Endothelial cell of umbilical vein (primary cell): ENCODE measurements around a stretch of chr2.

GRCh38 chr2:209495049-209495565, 71.3 kb downstream of the MAP2 start:
- PRO-cap, result bidirectional peak, plus-strand start at chr2:209495131, minus-strand start at chr2:209495124; bidirectional peak, plus-strand start at chr2:209495506, minus-strand start at chr2:209495450
CAGE:
- cytosol, long polyA minus RNA, result no peak
- cytosol, long polyA plus RNA, result start-site peak on the plus strand at chr2:209495086-209495189, 26 and 13 reads in 2 replicates
- long polyA plus RNA, result no peak
- nucleus, long polyA minus RNA, result start-site peak on the plus strand at chr2:209495086-209495131, 299 reads
- nucleus, long polyA plus RNA, result start-site peak on the plus strand at chr2:209495066-209495131, 50 and 45 reads in 2 replicates

DNA sequence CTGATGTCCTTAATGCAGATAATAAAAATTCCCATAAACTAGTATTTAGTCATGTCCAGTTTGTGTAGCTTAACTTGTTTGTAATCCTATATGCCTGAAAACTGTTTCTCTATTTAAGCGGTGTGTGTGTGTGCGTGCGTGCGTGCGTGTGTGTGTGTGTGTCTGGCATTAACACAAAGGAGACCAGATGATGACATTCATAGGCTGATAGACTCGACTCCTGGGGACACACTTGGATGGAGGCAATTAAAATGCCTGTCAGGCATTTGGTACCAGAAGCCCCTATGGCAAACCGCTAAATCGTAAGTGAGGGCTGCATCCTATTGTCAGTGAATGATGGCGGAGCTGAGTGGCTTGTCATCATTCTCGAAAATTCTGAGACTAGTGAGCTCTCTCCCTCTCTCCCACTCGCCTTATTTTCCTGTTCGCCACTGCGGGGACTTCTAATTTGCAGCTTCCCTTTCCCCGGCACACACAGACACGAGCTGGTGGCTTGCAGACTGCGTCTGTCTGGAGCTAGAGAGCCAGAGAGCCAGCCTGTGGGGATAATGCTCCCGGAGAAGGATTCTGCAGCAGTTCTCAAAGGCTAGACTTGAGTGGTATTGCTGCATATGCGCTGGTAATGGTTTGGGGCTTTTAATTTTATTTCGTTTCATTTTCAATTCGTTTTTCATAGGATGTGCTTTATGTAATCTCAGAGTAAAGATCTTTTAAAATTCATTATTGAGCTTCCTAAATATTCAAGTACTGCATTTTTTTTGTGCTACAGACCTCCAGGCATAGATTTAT, 155.5 kb downstream of the MAP2 start:
- PRO-cap, result no peak
CAGE:
- cytosol, long polyA minus RNA, result no peak
- cytosol, long polyA plus RNA, result no peak
- long polyA plus RNA, result no peak
- nucleus, long polyA minus RNA, result no peak
- nucleus, long polyA plus RNA, result no peak

DNA sequence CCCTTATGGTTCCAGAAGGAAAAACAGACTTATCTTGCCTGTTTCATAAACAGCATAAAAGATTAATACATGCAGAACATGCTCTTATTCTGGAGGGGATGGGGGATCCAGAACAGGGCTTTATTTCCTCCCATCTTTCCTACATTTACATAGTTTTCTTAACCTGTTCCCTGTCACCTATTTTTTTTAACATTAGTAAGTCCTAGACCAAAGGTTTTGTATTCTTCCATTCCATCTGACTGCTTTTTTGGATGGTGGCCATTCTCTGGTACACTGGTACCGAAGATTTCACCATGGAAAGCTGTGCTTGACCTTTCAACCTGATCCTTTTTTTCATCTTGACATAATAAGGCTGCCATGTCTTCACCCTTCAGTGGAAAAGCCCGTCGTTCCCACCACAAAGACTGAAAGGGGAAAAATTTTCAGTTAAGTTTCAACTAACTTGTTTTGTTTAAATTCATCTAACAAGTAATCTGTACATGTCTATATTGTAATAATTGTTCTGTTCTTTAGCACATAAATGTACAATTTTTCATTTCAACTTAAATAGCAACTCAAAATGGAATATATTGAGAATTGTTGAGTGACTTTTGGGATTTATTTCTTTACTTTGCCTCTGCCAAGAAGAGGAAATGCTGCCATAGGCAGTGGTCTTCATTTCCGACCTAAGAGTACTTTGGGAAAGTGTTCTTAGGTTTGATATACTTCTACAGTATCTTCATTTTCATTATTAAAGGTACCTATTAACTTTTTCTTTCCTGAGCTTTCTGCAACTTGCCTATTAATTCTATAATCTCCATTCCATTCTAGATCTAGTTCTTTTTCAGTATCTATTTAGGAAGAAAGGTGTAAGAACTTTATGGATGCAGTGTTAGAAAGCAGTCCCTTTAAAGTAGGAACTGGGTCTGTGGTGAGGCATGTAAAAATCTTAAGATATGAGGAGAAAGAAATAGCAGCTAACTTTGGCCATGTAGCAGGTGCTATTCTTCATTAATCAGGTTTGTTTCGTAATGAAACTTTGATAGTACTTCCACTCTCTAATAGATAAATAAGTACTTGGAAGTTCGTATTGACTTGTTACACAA, 20.7 kb downstream of the RPE start:
- PRO-cap, result no peak
CAGE:
- cytosol, long polyA minus RNA, result no peak
- cytosol, long polyA plus RNA, result no peak
- long polyA plus RNA, result no peak
- nucleus, long polyA minus RNA, result no peak
- nucleus, long polyA plus RNA, result no peak

GRCh38 chr2:210153505-210154178, 17.6 kb downstream of the KANSL1L start:
- PRO-cap, result no peak
CAGE:
- cytosol, long polyA minus RNA, result no peak
- cytosol, long polyA plus RNA, result no peak
- long polyA plus RNA, result no peak
- nucleus, long polyA minus RNA, result no peak
- nucleus, long polyA plus RNA, result no peak

DNA sequence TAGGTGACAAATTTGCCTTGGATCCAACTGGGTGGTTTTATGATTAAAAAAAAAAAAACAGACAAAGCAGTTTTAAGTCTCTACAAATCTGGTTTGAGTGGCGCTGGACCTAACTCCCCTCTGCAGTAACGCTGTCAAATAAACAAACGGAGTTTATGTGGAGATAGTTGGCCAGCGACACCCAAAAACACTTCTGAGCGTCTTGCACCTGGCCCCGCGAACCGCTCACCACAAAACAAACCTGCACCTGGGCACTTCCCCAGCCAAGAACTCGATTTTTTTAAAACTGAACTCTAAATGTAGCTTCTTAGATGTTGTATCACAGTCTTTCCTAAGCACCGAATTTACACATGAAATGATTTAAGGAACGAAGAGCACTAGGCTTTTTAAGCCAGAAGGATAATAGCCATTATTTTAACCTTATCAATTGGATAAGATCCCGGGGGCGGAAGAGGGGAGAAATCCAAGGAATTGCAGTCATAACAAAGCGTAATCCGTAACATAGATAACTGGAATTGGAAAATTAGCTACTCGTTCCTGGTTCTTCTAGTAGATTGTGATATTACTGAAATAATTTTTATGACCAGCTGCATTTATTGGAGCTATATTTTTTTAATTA, 851 bp upstream of the KANSL1L start:
- PRO-cap, result no peak
CAGE:
- cytosol, long polyA minus RNA, result no peak
- cytosol, long polyA plus RNA, result no peak
- long polyA plus RNA, result no peak
- nucleus, long polyA minus RNA, result no peak
- nucleus, long polyA plus RNA, result no peak

DNA sequence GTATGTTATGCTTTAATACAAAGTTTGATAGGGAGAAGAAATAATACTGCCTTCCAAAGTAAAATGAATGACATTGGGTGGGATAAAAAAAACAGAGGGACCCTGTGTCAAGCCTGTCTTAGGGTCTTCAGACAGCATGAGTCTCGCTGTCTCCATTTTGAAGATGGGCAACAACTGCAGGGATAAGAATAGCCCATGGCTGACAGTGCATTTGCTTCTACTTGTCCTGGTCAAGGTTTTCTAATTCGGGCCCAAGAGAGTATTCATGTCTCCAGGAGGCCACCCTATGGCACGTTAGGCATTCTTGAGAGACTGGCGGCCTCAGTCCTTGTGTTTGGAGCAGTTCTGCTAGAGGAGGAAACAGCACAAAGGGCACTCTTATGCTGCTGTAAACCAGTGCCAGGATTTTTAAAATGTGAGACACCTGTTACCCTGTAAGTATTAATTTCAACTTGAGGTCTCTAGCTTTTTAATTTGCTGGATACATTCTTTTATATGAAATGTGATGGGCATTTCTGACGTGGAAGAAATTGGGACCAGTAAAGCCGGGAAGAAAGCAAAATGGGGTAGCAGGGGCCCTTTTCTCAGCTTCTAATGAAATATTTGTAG, 9.5 kb upstream of the MYL1 start:
- PRO-cap, result no peak
CAGE:
- cytosol, long polyA minus RNA, result no peak
- cytosol, long polyA plus RNA, result no peak
- long polyA plus RNA, result no peak
- nucleus, long polyA minus RNA, result no peak
- nucleus, long polyA plus RNA, result no peak

GRCh38 chr2:210548589-210549476, 7.6 kb upstream of the CPS1 start:
- PRO-cap, result no peak
CAGE:
- cytosol, long polyA minus RNA, result no peak
- cytosol, long polyA plus RNA, result no peak
- long polyA plus RNA, result no peak
- nucleus, long polyA minus RNA, result no peak
- nucleus, long polyA plus RNA, result no peak

GRCh38 chr2:210620397-210621265, 64.2 kb downstream of the CPS1 start:
- PRO-cap, result no peak
CAGE:
- cytosol, long polyA minus RNA, result no peak
- cytosol, long polyA plus RNA, result no peak
- long polyA plus RNA, result no peak
- nucleus, long polyA minus RNA, result no peak
- nucleus, long polyA plus RNA, result no peak

GRCh38 chr2:211766663-211767362, 771.8 kb downstream of the ERBB4 start:
- PRO-cap, result no peak
CAGE:
- cytosol, long polyA minus RNA, result no peak
- cytosol, long polyA plus RNA, result no peak
- long polyA plus RNA, result no peak
- nucleus, long polyA minus RNA, result no peak
- nucleus, long polyA plus RNA, result no peak

DNA sequence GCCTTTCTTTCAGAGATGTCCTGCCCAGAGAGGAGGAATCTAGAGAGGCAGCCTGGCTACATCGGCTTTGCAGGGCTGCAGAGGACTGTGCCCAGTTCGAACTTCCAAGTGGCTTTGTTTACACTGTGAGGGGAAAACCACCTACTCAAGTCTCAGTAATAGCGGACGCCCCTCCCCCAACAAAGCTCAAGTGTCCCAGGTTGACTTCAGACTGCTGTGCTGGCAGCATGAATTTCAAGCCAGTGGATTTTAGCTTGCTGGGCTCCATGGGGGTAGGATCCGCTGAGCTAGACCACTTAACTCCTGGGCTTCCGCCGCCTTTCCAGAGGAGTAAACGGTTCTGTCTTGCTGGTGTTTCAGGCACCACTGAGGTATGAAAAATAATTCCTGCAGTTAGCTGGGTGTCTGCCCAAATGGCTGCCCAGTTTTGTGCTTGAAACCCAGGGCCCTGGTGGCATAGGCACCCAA, 300.8 kb downstream of the ERBB4 start:
- PRO-cap, result no peak
CAGE:
- cytosol, long polyA minus RNA, result no peak
- cytosol, long polyA plus RNA, result no peak
- long polyA plus RNA, result no peak
- nucleus, long polyA minus RNA, result no peak
- nucleus, long polyA plus RNA, result no peak

- PRO-cap, result no peak
CAGE:
- cytosol, long polyA minus RNA, result no peak
- cytosol, long polyA plus RNA, result no peak
- long polyA plus RNA, result no peak
- nucleus, long polyA minus RNA, result no peak
- nucleus, long polyA plus RNA, result no peak
Observed at GRCh38 chr2:213098448-213099074, 52.9 kb downstream of the IKZF2 start.

DNA sequence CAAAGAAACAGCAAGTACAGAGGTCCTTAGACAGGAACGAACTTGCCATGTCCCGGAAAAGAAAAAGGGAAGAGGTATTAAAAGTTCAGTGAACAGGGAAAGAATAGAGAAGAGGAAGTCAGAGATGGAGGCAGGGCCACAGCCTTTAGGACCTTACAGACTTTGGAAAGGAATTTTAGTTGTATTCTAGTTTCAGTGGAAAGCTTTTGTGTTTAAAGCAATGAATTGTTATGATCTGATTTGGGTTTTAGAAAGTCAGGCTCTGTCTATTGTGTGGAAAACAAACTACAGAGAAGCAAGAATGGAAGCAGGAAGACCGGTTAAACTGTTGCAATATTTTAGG, 22.0 kb downstream of the IKZF2 start:
- PRO-cap, result no peak
CAGE:
- cytosol, long polyA minus RNA, result no peak
- cytosol, long polyA plus RNA, result no peak
- long polyA plus RNA, result no peak
- nucleus, long polyA minus RNA, result no peak
- nucleus, long polyA plus RNA, result no peak

GRCh38 chr2:213150075-213150936, 1.1 kb downstream of the IKZF2 start:
- PRO-cap, result no peak
CAGE:
- cytosol, long polyA minus RNA, result no peak
- cytosol, long polyA plus RNA, result no peak
- long polyA plus RNA, result no peak
- nucleus, long polyA minus RNA, result no peak
- nucleus, long polyA plus RNA, result no peak

- PRO-cap, result no peak
CAGE:
- cytosol, long polyA minus RNA, result no peak
- cytosol, long polyA plus RNA, result no peak
- long polyA plus RNA, result no peak
- nucleus, long polyA minus RNA, result no peak
- nucleus, long polyA plus RNA, result no peak
Observed at GRCh38 chr2:214497547-214497981, 86.7 kb downstream of the VWC2L start.

DNA sequence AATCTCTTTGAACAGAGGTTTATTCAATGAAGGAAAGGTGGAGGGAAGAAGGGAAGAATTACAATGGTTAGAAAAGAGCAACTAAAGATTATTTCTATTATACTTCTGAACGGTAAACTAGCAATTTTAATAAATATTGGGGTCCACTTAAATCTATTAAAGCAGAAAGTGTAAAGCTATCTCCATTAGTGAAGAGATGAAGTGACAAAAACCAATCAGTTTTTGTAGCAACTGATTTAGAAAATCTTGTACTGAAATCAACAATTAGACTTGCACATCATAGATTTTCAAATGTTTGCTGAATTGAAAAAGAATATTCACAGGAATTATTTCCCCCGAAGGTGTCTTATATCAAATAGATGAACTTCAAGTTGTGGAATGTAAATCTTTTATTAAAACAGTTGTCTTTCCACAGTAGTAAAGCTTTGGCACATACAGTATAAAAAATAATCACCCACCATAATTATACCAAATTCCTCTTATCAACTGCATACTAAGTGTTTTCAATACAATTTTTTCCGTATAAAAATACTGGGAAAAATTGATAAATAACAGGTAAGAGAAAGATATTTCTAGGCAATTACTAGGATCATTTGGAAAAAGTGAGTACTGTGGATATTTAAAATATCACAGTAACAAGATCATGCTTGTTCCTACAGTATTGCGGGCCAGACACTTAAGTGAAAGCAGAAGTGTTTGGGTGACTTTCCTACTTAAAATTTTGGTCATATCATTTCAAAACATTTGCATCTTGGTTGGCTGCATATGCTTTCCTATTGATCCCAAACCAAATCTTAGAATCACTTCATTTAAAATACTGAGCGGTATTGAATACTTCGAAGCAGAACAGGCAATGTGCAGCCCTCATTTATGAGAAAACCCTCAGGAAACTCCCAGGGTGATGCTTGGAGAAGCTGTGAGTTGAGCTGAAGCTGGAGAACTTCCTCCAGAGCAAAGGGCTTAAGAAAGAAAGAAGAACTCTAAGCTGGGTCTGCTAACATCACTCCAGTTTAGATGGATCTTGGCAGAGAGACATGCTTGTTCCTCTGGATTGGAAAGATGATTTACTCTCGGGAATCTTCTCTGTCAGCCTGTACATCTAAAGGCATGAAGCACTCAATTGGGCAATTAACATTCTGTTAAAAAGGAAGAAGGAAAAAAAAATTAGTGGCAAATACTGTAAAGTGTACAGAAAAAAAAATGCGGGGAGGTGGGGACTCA, 49.0 kb downstream of the ATIC start:
- PRO-cap, result no peak
CAGE:
- cytosol, long polyA minus RNA, result no peak
- cytosol, long polyA plus RNA, result no peak
- long polyA plus RNA, result no peak
- nucleus, long polyA minus RNA, result no peak
- nucleus, long polyA plus RNA, result start-site peak on the minus strand centred at position 215 of the sequence, 427 bp wide, 1,130 and 665 reads in 2 replicates

DNA sequence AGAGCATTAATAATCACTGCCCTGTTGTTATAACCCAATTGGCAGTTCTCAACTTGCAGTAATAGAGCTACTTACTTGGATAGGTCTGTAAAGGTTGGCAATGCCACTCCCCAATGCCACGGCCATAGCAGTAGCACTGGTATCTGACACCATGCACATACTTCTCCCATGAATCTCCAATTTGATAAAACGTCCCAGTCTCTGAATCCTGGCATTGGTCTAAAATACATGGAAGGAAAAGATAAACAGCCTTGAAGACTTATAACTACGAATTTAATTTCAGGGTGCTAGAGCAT, 16.8 kb downstream of the FN1 start:
- PRO-cap, result no peak
CAGE:
- cytosol, long polyA minus RNA, result no peak
- cytosol, long polyA plus RNA, result no peak
- long polyA plus RNA, result no peak
- nucleus, long polyA minus RNA, result no peak
- nucleus, long polyA plus RNA, result no peak

GRCh38 chr2:215681020-215681607, 245.2 kb upstream of the FN1 start:
- PRO-cap, result no peak
CAGE:
- cytosol, long polyA minus RNA, result no peak
- cytosol, long polyA plus RNA, result no peak
- long polyA plus RNA, result no peak
- nucleus, long polyA minus RNA, result no peak
- nucleus, long polyA plus RNA, result no peak

DNA sequence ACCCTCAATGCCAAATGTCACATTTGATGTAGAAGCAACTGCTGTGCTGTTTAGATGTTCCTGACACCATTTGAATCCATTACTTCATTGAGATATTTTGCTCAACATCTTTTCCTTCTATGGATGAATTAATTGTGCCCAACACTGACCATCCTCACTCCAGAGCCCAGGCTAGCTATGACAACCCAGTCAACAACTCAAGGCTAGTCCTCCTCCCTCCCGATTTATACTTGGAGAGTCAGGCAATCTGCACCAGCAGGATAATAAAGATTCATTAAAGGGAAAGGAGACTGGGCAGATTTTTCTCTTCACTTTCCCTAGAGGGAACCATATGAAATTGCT, 240.2 kb downstream of the MREG start:
- PRO-cap, result no peak
CAGE:
- cytosol, long polyA minus RNA, result no peak
- cytosol, long polyA plus RNA, result no peak
- long polyA plus RNA, result no peak
- nucleus, long polyA minus RNA, result no peak
- nucleus, long polyA plus RNA, result no peak

- PRO-cap, result no peak
CAGE:
- cytosol, long polyA minus RNA, result no peak
- cytosol, long polyA plus RNA, result no peak
- long polyA plus RNA, result no peak
- nucleus, long polyA minus RNA, result start-site peak on the plus strand at chr2:215831511-215831543, 5 reads
- nucleus, long polyA plus RNA, result no peak
Observed at GRCh38 chr2:215831293-215831875, 182.0 kb downstream of the MREG start.

GRCh38 chr2:215843369-215844023, 169.9 kb downstream of the MREG start:
- PRO-cap, result no peak
CAGE:
- cytosol, long polyA minus RNA, result no peak
- cytosol, long polyA plus RNA, result no peak
- long polyA plus RNA, result no peak
- nucleus, long polyA minus RNA, result no peak
- nucleus, long polyA plus RNA, result no peak